Metastatic Liver Carcinoma in the Lung (tissue), 2 donors: Measurements from ENCODE around the gene MAPK1.

GRCh38 chr22:20946152-20946974 lies 20.7 kb upstream of the AIFM3 start:
- PRO-cap, 2 experiments, result no peak in any of the 2 experiments

DNA sequence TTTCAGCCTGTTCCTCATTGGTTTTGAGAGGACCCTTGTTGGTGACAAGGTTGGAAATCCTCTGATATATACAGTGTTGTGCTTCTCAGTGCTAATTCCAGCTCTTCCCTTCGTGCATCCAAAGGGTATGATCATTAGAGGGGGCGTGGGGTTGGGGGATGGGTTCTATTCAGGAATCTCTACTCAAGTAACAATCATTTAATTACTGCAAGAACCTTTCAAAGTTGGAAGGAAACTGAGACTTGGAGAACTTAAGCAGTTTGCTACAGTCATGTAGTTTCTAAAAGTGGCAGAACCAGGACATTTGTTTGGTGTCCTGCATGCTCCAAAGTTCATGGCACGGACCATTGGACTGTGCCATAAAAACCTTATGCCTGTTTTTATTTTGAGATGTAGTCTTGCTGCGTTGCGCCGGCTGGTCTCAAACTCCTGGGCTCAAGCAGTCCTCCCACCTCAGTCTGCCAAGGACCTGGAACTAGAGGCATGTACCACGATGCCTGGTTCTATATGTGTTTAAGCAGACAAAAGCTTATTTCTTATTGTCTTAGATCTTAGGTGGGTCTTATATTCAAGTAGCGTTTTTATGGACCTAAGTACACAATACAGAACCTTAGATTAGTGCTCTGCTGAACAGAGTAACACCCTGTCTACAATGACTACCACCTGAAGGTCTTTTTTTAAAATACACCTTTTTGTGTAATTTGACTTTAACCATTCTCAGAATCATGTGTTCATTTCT lies 18.6 kb upstream of the AIFM3 start:
- PRO-cap, 2 experiments, result no peak in any of the 2 experiments

DNA sequence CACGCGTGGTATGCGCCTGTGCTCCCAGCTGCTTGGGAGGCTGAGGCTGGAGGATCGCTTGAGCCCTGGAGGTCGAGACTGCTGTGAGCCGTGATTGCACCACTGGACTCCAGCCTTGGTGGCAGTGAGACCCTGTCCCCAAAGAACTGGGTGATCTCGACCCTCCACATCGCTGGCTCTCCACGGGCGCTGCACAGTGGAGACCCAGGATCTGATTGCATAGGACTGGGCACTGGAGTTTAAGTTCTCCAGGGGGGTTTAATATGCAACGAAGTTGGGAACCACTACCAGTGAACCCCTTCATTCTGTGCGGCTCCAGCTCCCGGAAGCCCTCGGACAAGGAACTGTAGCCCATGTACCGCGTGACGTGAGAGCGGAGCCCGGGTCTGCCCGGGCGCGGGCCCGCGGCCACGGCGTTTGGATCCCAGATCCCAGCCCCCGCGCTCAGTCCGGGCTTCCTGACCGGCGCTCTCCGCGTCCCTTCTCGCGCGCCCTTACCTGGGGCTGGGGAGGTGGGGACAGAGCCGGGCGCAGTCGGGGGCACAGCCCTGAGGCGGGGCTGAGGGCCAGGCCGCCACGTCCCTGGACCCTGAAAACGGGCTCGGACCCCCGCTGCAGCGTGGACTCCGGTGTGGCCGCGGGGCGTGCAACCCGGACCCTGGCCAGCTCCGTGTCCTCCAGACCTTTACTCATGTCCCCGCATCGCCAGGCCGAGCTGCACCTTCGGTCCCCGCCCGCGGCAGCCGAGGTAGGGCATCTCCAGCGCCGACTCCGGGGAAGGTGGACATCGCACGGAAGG lies 10.1 kb upstream of the AIFM3 start:
- PRO-cap, 2 experiments, result peak in 1 of 2 experiments; most common plus-strand start position 506 of the sequence (in 1); most common minus-strand start position 338 of the sequence (in 1)

- PRO-cap, 2 experiments, result no peak in any of the 2 experiments
Measured at GRCh38 chr22:20965307-20965969, 1.6 kb upstream of the AIFM3 start.

- PRO-cap, 2 experiments, result no peak in any of the 2 experiments
Measured at GRCh38 chr22:20997111-20998114, 4.5 kb downstream of the THAP7 start.

DNA sequence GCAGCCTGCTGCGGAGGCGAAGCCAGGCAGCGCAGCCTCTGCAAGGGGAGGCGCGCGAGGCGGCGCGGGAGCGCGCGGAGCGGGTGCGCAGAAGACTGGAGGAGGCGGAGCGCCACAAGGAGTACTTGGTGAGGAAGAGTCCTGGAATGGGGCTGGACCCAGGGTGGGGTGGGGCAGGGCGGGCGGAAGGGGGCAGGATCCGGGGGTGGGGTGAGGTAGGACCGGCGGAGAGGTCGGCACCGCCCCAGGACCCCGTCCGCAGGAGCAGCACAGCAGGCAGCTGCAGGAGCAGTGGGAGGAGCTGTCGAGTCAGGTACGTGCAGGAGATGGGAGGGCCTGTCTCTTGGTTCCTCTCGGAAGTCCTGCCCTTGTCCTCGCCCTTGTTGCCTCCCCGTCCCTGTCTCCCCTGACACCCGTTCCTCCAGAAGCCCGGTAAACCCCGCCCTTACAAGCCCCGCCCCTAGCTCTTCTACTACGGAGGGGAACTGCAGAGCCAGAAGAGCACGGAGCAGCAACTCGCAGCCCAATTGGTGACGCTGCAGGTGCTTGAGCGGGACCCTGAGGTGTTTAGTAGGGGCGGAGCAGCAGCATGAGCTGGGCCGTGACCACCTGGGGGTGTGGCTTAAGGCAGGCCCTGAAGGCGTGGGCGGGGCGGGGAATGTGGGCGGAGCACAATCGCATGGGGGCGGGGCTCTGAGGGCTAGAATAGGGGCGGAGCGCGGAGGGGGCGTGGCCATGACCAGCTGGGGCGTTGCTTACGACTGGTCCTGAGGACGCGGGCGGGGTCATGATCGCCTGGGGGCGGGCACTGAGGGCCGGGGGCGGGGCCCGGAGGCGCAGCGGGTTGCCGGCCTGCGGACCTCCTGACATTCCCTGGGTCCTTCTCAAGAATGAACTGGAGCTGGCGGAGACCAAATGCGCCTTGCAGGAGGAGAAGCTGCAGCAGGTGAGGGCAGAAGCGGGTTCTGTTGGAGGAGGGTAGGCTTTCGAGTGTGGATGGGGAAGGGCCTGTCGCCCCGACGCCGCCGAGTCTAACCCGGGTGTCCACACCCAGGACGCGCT lies 1.0 kb downstream of the TMEM191C start:
- PRO-cap, 2 experiments, result no peak in any of the 2 experiments

DNA sequence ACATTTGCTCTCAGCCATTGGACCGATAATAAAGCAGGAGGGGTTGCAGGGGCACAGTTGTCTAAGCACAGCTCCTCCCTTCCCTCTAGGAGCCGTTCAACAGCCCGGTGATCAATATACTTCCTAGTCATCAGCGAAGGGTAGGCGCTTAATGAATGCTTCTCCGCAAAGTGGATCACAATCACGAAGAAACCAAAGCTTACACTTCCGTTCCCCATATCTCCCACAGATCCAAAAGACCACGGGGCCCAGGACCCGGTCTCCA lies 9.2 kb downstream of the SDF2L1 start:
- PRO-cap, 2 experiments, result no peak in any of the 2 experiments

DNA sequence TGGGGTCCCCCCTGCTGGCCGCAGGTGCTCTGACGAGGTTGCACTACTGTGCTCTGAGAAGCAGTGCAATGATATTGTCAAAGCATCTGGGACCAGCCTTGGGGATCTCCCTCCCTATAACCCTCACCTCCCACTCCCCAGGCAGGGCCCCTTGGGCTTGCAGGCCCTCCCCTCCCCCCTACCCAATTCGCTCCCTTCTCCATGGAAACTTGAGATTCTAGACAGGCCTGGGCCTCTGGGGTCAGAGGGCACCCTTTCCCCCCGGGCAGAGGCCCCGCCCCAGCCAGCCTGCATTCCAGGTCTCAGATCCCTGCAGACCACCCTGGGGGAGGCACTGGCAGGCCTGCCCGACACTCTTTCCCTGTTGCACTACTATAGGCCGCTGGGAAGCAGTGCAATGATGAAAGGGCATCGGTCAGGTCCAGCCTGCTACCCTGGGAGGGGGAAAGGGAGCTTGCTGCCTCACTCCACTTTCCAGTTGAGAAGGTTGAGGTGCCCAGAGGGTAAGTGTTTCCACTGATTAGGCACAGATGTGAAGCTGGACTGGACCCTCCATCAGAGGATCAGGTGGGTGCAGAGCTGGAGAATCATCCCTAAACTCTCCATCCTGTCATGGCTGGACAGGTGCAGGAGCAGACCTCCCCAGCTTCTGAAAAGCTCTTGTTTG lies 11.0 kb downstream of the SDF2L1 start:
- PRO-cap, 2 experiments, result no peak in any of the 2 experiments

DNA sequence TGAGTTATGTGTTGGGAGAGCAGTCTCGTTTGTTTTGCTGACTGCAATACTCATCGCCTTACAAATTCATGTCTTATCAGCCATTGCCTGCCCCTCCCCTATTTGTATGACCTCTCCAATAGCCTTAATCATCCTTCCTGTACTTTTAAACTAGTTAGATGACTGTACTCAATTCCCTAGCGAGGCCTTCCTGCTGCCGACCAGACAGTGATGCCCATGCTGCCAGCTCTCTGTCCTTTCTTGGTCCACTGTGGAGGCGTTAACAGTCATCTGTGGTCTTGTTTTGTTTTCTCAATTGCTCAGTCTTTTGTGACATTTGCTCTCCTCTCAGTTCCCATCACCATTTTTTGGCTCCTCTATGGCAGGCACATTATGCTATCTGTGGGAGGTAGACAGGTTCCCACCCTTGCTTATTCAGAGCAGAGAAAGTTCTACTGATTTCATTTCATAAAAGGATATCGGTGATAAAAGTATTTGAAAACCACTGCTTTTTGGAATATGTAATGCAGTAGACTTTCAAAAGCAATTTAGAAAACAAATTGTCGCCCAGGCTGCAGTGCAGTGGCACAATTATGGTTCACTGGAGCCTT lies 20.4 kb upstream of the YPEL1 start:
- PRO-cap, 2 experiments, result no peak in any of the 2 experiments

DNA sequence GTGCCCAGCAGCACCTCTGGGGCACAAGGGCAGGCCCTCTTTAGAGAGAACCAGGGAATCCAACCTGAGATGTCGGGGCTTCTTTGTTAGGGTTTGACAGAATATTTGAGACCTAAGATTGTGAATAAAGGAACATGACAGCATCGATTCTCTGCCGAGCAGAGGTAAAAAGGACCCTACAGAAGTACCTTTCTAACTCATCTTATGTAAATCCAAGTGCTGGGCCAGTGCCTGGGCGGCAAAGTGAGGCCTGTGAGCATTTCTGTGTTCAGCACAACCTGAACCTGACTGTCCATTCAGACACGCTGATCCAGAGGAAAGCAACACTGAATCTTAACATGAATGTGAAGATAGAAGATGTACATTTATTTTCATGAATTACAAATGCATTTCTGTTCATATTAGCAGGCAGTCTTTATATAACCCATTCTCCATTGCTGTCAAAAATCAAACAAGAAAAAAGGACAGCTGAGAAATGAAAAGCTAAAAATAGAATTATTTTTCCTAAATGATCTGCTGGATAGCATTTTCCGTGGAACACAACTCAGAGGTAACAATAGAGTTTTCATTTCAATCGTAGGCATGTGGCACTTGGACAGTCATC lies 26.8 kb upstream of the YPEL1 start:
- PRO-cap, 2 experiments, result no peak in any of the 2 experiments

GRCh38 chr22:21763692-21764063 lies 28.1 kb upstream of the YPEL1 start:
- PRO-cap, 2 experiments, result no peak in any of the 2 experiments

GRCh38 chr22:21807097-21807891 lies 60.2 kb downstream of the MAPK1 start:
- PRO-cap, 2 experiments, result no peak in any of the 2 experiments

- PRO-cap, 2 experiments, result peak in 2 of 2 experiments; most common minus-strand start chr22:21867645 (in 2)
Measured at GRCh38 chr22:21867050-21867751, at the start of gene MAPK1. TSS of gene MAPK1 (minus strand) at chr22:21867645.

DNA sequence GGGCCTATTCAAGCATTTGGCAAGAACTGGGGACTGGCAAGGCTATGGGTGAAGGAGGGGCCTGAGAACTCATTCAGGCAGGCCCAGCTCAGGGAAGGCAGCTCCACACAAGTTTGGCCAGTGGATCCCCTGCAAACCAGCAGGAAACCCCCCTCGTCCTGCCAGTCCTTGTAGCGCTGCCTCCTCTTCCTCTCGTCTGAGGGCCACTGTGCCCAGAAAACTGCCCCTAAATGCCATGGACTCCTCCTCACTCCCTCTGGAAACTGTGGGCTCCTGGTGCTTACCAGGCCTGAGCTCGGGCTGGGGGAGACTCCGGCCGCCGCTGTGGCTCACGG lies 15.3 kb downstream of the PPM1F start:
- PRO-cap, 2 experiments, result no peak in any of the 2 experiments

- PRO-cap, 2 experiments, result no peak in any of the 2 experiments
Measured at GRCh38 chr22:21942909-21943564, 9.6 kb downstream of the PPM1F start.

- PRO-cap, 2 experiments, result no peak in any of the 2 experiments
Measured at GRCh38 chr22:21958338-21959102, 5.9 kb upstream of the PPM1F start.

- PRO-cap, 2 experiments, result no peak in any of the 2 experiments
Measured at GRCh38 chr22:21984780-21985255, 2.2 kb upstream of the TOP3B start.

DNA sequence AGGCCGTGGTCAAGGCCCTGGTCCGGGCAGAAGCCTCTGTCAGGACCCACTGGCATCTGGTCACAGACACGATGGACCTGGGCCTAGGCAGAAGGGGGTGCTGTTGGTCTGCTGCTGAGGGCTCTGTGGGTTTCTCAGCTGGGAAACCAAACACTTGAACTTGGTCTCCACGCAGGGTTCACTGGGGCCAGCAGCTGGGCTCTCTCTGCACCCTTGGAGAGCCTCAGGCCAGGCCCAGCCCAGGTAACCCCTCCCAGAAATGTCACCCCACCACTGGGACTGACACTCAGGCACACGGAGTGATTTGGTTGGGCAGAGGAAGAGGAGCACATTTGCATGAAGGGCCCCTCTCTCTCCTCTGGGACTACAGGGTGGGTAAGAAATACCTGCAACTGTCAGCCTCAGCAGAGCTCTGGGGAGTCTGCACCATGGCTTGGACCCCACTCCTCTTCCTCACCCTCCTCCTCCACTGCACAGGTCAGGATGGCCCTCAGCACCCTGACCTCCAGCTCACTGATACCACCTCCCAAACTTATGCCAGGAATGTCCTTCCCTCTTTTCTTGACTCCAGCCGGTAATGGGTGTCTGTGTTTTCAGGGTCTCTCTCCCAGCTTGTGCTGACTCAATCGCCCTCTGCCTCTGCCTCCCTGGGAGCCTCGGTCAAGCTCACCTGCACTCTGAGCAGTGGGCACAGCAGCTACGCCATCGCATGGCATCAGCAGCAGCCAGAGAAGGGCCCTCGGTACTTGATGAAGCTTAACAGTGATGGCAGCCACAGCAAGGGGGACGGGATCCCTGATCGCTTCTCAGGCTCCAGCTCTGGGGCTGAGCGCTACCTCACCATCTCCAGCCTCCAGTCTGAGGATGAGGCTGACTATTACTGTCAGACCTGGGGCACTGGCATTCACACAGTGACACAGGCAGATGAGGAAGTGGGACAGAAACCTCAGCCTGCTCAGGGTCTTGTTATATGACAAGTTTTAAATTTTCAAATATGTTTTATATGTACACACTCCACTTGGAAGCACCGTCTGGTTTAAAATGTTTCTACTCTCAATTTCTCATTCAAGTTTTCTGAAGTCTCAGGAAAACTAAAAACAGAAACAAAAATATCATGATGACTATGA lies 48.3 kb upstream of the TOP3B start:
- PRO-cap, 2 experiments, result no peak in any of the 2 experiments

- PRO-cap, 2 experiments, result no peak in any of the 2 experiments
Measured at GRCh38 chr22:22369122-22369784, 124.7 kb downstream of the VPREB1 start.

- PRO-cap, 2 experiments, result no peak in any of the 2 experiments
Measured at GRCh38 chr22:22409960-22410643, 98.4 kb downstream of the ZNF280B start.